ENCODE data around the gene ANGEL2.

- RRBS, result no CpG with 5 or more reads among the region's 14 CpGs
Observed at GRCh38 chr1:212630010-212630654, 5.9 kb downstream of the GARIN4 start.

GRCh38 chr1:212635529-212636208, 11.4 kb downstream of the GARIN4 start:
- RRBS, result no CpG with 5 or more reads among the region's 11 CpGs

- RRBS, result 8% methylated on average over 8 of the region's 35 CpGs
Observed at GRCh38 chr1:212858624-212859280, 677 bp downstream of the FLVCR1 start.

- RRBS, result no CpG with 5 or more reads among the region's 2 CpGs
Observed at GRCh38 chr1:212924629-212925029, 25.7 kb upstream of the VASH2 start.

GRCh38 chr1:213015358-213016022, at the start of gene ANGEL2:
Gene ANGEL2, minus strand, starts transcription at chr1:213015867.
- RRBS, result 1% methylated on average over 31 of the region's 49 CpGs

DNA sequence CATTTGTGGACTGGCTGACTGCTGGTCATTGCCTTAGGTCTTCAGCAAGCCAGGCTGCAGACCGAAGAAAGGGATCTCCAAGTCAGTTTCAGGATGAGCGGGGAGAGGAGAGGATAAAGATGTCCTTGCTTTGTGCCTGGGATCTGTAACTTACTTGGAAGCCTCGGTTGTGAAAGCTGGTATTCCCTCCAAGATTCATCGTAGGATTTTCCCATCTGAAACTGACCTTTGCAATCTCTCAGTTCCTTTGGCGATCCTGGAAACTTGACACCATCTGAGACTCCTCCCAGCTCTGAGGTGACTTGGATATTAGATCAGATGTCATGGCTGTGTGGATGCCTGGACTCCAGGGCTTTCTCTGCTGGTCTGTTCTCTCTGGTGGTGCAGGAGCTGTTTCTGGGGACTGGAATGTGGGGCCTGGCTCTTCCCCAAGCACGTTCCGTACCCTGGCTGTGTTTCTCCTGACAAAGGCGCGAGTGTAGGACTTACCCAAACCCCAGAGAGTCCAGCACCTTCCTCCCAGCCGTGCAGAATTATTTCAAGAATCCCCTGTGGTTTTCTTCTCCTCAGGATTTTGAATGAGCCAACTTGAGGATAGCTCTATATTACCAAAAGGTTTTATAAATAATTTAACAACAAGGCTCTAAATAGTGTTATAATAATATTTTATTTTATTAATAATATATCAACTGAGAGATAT, 252.2 kb downstream of the RPS6KC1 start:
- RRBS, result no CpG with 5 or more reads among the region's 10 CpGs

DNA sequence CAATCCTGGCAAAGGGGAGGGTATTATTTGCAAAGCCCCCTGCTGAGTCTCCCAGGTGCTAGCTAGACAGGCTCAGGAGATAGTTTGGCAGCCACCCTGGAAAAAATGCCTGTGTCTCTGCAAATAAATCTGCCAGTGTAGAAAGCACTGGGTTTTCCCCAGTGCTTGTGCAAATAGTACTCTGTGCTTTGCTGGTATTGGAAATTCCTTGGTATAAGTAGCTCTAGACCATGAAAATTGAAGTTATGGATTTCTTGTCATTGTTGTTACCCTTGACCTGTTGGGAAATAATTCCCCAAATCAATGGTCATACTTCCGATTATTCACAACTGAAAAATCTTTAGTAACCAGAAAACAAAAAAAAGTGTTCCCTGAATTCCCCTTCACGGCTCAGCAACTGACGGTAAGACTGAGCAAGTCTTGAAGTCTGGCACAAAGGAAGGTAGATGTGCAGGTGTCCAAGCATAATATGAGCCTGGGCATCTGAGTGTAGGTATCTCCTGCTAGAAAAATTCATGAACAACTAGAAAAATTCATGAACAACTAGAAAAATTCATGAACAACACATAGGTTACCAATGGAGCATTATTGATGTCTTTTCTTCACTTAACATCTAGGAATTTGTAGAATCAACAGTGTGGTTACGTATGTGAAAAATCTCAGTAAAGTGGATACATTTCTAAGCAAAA, 57.0 kb downstream of the PROX1 start:
- RRBS, result no CpG with 5 or more reads among the region's 4 CpGs

GRCh38 chr1:214071513-214072063, 83.8 kb downstream of the PROX1 start:
- RRBS, result no CpG with 5 or more reads among the region's 1 CpG

DNA sequence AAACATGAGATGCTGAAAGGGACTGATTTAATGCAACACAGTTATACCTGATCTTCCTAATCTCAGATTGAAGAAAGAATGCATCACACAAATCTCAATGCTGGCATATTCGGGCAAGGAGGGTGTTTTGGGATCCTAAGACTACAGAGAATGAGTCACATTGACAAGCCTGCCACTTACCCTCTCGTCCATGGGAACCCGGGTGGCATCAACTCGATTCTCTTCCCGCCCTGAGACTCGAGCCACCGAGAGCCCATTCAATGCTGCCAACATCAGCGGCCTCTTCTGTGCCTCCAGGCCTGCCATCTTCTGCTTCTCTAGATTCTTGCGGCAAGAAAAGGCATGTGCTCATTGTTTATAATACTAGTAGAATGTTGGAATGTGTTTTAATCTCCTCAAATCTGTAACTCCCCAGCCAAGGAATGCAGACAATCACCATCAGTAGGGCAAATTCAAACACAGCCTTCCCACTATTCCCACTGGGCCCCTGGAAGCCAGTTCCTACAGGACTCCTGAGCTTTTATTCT, 96.9 kb downstream of the SMYD2 start:
- RRBS, result no CpG with 5 or more reads among the region's 9 CpGs

DNA sequence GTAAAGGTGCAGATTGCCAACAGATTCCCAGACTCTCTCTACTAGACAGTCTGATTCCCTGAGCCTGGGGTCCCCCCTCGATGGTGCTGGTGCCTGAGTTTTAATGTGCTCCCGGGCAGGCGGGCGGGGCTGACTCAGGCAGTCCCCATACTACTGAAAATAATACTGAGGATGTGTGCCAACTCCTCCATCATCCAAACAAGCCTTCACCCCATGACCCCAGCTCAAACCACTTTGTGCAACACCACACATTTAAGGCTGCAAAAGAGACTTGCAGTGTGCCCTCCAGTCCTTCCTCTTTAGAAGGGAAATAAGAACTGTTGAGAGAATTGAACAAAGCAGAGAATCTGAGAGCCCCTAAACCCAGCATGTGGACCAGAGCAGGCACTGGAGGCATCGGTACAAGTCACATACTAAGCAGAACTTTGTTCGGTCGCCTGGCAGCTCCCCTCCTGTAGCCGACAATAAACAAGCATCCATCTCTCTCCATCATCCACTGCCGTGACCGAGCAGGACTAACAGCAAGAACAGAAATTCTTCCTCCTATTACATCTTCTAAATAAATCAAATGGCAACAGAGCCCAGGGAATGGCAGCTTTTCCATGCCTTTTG, 36.8 kb downstream of the PTPN14 start:
- RRBS, result no CpG with 5 or more reads among the region's 10 CpGs

GRCh38 chr1:214550494-214550903, 903 bp downstream of the PTPN14 start:
- RRBS, result no CpG with 5 or more reads among the region's 20 CpGs

DNA sequence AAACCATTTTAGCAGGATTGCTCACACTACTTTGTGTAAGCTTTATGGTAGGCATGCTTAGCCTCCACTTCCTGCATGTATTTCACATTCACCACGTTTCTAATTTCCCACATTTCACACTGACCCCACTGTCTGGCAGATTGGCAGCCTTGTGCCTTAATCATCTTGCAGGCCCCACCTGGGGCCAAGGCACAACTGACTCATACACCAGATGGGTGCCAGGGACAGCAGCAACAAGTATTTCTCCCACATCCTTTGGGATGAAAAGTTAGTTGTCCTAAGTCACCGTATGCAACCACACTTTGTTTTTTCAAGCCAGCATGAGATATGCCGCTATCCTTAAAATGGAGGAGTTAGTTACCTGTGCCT, 21.2 kb upstream of the CENPF start:
- RRBS, result no CpG with 5 or more reads among the region's 3 CpGs

- RRBS, result no CpG with 5 or more reads among the region's 8 CpGs
Observed at GRCh38 chr1:215604036-215604370, 36.9 kb downstream of the KCTD3 start.

DNA sequence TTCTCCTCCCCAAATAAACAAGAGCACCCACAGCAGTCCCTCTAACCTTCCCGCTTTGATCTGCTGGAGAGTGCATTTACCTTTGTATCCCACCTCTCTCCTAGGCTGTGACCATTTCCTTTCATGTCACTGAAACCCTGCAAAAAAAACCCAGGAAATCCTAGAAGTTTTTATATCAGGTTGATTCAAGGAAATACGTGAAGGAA, 108.4 kb upstream of the USH2A start:
- RRBS, result no CpG with 5 or more reads among the region's 2 CpGs

- RRBS, result no CpG with 5 or more reads among the region's 7 CpGs
Observed at GRCh38 chr1:216765432-216766082, 42.3 kb upstream of the ESRRG start.

GRCh38 chr1:217139598-217140015, 416.4 kb upstream of the ESRRG start:
- RRBS, result 5% methylated on average over 10 of the region's 33 CpGs

- RRBS, result 5% methylated on average over 14 of the region's 46 CpGs
Observed at GRCh38 chr1:218164079-218164744, 120.9 kb upstream of the RRP15 start.

- RRBS, result 2% methylated on average over 9 of the region's 19 CpGs
Observed at GRCh38 chr1:218346203-218346556, 1.0 kb downstream of the TGFB2 start.

DNA sequence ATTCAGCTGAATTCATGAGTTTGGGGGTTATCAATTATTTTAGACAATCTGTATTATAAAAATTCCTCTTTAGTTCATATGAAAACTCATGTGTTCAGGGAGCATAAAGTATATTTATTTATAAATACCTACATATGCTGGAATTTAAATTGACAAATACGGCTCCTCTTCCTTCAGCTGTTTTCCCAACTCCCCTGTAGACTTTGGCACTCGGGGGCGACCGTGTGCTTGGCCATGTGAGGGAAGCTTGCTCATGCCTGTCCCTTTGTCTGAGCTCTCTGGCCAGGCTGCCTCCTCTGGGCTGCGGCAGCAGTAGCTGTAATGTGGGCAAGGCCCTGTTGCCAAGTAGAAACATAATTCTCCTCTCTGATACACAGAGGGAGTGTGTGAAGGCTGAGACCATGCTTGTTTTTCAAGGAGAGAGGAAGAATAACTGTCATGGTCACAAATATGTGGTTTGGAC, 94.3 kb downstream of the TGFB2 start:
- RRBS, result no CpG with 5 or more reads among the region's 5 CpGs

Measured in mononuclear cell (primary cell).